Measurements from ENCODE around the genes IL17REL and PPP6R2.

- PRO-cap, 3 experiments = no peak in any of the 3 experiments
- RAMPAGE, long total RNA = no peak
- RRBS, 2 experiments = 2 to 9% methylated on average over 4 to 8 of the region's 25 CpGs
Measured at GRCh38 chr22:49670924-49671387, 156.7 kb downstream of the BRD1 start.

- PRO-cap, 3 experiments = no peak in any of the 3 experiments
- RAMPAGE, long total RNA = no peak
- RRBS, 2 experiments = 94% methylated on average over 3 of the region's 14 CpGs
Measured at GRCh38 chr22:49799203-49799713, 28.4 kb downstream of the BRD1 start.

GRCh38 chr22:49968695-49969626 is 8.4 kb downstream of the PIM3 start:
- PRO-cap, 3 experiments = no peak in any of the 3 experiments
- RAMPAGE, long total RNA = no peak
- RRBS, 2 experiments = 82% methylated on average over 3 of the region's 18 CpGs

DNA sequence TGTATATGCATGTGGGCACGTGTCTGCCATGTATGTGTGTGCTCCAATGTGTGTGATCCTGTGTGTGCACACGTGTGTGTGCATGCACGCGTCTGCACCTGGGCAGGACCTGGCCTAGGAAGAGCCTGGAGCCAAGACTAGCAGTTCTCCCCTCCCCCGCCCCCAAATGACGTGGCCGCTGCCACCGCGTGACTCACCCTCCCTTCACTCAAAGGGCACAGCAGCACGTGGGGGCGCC is 10.1 kb downstream of the PIM3 start:
- PRO-cap, 3 experiments = no peak in any of the 3 experiments
- RAMPAGE, long total RNA = no peak
- RRBS, 2 experiments = no CpG with 5 or more reads among the region's 11 CpGs

DNA sequence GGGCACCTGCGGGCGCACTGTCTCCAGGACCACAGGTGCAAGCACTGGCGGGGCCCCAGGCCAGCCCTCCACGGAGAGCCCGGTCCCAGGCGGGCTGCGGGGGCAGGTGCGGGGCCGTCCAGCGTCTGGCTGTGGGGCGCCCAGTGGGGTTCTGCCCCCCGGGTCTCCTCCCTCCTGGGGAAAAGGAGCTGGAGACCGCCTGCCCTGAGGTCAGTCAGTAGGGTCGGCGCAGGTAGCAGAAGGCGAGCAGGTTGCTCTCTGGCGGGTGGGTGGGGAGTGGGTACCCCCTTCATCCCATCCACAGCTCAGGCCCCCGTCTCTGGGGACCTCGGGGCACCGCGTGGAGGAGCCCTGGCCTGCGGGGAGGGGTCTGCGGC is 11.2 kb downstream of the PIM3 start:
- PRO-cap, 3 experiments = no peak in any of the 3 experiments
- RAMPAGE, long total RNA = no peak
- RRBS, 2 experiments = no CpG with 5 or more reads among the region's 23 CpGs

DNA sequence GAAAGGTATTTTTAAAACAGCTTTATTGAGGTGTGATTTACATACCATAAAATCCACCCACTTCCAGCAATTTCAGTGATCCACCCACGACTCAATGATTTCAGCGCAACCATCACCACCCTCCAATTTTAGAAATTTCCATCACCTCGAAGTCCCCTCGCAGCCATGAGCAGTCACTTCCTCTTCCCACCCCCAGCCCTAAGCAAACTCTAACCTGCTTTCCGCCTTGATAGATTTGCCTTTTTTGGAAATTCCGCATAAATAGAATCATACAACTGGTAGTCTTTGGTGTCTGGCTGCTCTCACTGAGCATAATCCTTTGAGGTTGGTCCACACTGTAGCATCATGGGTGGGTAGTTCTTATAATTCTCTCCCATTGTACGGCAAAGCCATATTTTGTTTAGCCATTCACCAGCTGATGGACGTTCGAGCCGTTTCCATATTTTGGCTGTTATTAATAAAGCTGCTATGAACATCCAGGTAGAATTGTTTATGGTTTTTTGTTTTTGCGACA is 15.9 kb downstream of the PIM3 start:
- PRO-cap, 3 experiments = no peak in any of the 3 experiments
- RAMPAGE, long total RNA = no peak
- RRBS, 2 experiments = no CpG with 5 or more reads among the region's 11 CpGs

GRCh38 chr22:50012474-50013040 is at the start of gene IL17REL:
Gene IL17REL (minus strand): TSS chr22:50012765.
- PRO-cap, 3 experiments = no peak in any of the 3 experiments
- RAMPAGE, long total RNA = no peak
- RRBS, 2 experiments = no CpG with 5 or more reads among the region's 18 CpGs

DNA sequence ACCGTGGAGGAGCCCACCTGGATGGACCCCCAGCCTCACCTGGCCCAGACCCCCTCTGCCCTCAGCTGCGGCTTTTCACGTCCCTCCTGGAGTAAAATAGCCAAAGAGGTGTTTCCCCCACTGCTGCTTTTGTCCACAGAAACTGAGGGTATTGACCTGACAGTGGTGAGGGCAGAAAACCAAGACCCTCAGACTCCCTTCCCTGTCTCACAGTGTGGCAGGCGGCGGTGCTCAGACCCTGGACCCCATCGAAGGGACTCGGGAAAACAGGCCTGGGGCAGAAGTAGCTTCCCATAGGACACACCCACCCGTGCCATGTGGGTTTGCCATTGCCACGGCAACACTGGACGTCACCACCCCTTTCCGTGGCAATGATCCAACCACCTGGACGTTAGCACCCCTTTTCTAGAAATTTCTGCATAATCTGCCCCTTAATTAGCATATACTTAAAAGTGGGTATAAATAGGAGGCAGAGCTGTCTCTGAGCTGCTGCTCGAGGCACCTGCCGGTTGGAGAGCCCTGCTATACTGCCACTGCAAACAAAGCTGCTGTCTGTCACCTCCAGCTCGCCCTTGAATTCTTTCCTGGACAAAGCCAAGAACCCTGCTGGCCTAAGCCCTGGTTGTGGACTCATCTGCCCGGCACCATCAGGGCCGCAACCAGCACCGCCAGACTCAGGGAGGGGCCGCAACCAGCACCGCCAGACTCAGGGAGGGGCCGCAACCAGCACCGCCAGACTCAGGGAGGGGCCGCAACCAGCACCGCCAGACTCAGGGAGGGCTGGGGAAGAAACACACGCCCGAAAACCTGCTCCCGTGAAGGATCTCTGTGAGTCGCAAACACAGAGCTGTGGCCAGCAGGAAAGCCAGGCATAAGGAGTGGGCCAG is 10.5 kb downstream of the MLC1 start:
- PRO-cap, 3 experiments = no peak in any of the 3 experiments
- RAMPAGE, long total RNA = no peak
- RRBS, 2 experiments = 24 to 40% methylated on average over 1 to 2 of the region's 28 CpGs

GRCh38 chr22:50115590-50115998 is 25.8 kb downstream of the MOV10L1 start:
- PRO-cap, 3 experiments = no peak in any of the 3 experiments
- RAMPAGE, long total RNA = no peak
- RRBS, 2 experiments = no CpG with 5 or more reads among the region's 10 CpGs

- PRO-cap, 3 experiments = no peak in any of the 3 experiments
- RAMPAGE, long total RNA = no peak
- RRBS, 2 experiments = no CpG with 5 or more reads among the region's 15 CpGs
Measured at GRCh38 chr22:50116997-50117679, 27.3 kb downstream of the MOV10L1 start.

DNA sequence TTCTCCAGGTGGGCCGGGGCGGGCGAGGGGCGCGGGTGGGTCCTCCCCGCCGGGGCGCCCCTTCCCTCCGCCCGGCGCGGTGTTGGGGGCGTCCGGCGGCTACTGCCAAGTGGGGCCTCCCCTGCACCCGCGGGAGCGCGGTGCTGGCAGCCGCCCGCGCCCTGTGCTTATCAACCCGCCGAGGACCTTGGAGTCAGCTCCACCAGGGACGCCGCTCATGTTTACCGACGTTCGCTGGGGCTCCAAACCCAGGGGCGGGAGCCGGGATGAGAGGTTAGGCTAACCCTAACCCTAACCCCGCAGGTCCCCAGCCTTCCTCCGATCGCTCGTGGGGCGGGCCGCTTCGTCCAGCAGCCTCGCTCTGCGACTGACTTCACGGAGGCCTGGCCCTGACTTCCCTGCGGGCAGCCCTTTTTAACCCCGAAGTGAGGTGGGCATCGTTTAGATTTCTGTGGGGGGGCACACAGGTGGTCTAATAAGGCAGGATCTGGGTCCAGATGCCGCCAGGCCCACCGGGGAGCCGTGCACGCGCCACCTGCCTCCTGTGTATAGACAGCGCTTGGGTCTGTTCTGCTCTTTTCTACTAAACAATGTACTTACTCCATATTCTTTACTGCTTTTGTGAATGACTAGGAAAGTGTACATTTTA is 896 bp downstream of the SELENOO start:
- PRO-cap, 3 experiments = no peak in any of the 3 experiments
- RAMPAGE, long total RNA = no peak
- RRBS, 2 experiments = 3 to 4% methylated on average over 7 of the region's 50 CpGs

- PRO-cap, 3 experiments = no peak in any of the 3 experiments
- RAMPAGE, long total RNA = no peak
- RRBS, 2 experiments = 60 to 64% methylated on average over 6 of the region's 23 CpGs
Measured at GRCh38 chr22:50209129-50209841, 8.5 kb downstream of the SELENOO start.

DNA sequence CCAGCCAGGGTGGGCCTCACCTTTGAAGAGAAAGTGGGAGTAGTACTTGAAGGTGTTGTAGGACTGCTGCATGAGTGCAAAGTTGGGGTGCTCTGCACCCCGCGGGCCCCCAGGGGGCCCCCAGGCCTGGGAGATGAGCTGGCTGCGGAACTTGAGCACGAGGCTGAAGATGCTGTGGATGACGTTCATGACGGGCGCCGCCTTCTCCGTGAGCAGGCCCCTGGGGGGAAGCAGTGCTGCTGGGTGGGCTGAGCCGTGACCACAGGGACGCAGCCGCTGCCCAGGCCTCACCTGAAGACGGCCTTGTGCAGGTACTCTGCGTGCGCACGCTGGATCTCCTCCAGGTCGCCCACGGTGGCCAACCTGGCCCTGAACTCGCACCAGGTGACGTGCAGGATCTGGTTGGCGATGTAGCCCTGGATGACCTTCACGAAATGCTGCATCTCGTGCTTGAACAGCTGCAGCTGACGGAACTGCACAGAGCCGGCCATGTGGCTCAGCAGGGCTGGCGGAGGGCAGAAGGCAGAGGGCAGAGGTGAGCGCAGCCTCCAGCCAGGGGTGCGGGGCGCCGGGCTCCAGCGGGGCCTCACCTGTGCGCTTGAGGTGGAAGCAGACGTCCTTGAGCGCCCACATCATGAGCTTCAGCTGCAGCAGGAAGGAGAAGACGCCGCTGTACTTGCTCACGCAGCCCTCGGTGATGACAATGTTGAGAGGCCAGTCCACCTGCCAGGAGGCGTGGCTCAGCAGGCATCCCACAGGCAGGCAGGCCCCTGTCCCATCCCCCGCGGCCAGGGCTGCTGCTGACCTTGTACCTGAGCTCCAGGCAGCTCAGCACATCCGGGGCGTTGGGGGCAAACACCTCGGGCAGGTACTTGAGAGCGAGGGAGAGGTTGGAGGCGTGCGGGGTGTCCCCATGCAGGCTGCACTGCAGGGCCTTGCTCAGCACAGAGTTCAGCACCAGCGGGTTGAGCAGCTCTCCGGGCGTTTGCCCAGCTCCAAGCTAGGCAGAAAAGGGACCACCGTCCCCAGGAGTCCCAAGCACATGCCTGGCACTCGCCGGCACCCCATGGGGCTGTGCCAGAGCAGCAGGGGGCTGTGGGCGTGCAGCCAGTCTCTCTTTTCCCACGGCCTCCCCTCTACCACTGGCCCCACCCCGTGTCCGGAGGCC is 17.5 kb downstream of the SELENOO start:
- PRO-cap, 3 experiments = no peak in any of the 3 experiments
- RAMPAGE, long total RNA = no peak
- RRBS, 2 experiments = 71 to 77% methylated on average over 11 to 14 of the region's 57 CpGs

DNA sequence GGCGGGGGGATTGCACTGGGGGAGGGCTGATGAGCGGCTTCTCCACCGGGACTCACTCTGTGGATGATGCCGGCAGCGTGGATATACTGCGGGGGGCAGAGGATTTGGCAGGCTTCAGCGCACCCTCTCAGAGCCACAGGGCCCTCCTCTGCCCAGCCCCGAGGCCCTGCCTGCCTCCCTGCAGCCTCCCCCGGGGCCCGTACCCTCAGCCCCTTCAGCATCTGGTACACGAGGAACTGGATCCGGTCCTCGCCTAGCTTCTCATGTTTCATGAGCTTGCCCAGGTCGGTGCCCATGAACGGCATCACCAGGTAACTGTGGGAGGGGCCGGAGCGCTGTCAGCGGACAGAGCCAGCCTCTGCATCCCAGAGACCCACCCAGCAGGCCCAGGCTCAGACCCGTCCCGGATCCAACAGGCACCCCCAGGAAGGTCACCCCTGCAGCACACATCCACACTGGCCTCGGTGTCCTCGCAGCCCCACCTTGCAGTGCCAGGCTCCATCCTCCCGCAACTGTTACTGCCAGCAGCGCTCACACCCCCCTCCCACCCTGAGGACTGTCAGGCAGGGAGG is 4.5 kb downstream of the MAPK12 start:
- PRO-cap, 3 experiments = no peak in any of the 3 experiments
- RAMPAGE, long total RNA = no peak
- RRBS, 2 experiments = 38 to 49% methylated on average over 14 to 15 of the region's 24 CpGs

DNA sequence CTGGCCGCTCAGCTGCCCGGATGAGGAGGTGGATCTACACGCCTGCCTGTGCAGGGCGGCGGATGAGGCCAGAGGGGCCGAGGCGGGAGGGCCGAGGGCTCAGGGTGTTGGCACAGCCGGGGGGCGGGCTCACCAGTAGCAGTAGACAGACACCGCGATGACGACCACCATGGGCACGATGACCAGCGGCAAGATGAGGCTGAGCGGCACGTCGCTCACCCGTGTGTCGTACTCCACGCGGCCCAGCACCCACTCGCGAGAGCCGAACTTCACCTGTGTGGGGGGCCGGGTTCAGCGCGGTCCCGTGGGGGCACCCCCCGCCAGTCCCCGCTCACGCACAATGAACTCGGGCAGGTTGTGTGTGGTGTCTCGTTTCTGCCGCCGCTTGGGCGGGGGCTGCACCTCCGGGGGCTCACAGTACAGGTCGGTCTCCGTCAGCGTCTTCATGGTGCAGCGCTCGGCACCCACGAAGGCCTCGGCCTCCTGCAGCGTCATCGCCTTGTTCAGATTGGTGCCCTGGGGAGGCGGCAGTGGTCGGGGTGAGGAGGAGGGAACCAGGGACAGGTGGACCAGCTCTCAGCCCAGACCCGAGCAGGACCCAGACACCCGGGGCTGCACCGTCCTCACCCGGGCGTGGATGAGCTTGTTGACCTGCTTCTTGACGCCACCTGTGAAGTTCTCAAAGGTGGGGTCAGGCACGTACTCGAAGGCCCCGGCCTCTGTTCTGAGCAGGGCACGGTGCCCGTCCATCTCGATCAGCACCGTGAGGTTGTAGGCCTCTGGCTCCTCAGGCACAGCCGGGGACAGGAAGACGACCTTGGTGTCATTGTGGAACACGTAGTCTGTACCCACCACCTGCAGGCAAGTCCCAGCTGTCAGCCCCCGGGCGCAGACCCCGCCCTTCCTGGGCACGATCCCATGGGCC is 11.3 kb upstream of the MAPK11 start:
- PRO-cap, 3 experiments = no peak in any of the 3 experiments
- RAMPAGE, long total RNA = no peak
- RRBS, 2 experiments = 60 to 66% methylated on average over 23 to 28 of the region's 69 CpGs

GRCh38 chr22:50282183-50282809 is 12.1 kb upstream of the MAPK11 start:
- PRO-cap, 3 experiments = no peak in any of the 3 experiments
- RAMPAGE, long total RNA = no peak
- RRBS, 2 experiments = no CpG with 5 or more reads among the region's 39 CpGs

GRCh38 chr22:50287753-50288324 is 17.7 kb upstream of the MAPK11 start:
- PRO-cap, 3 experiments = no peak in any of the 3 experiments
- RAMPAGE, long total RNA = no peak
- RRBS, 2 experiments = 93 to 95% methylated on average over 19 to 23 of the region's 35 CpGs

- PRO-cap, 3 experiments = peak in 1 of 3 experiments; most common plus-strand start chr22:50306009 (in 1); most common minus-strand start chr22:50305875 (in 1)
- RAMPAGE, long total RNA = no peak
- RRBS, 2 experiments = 7 to 8% methylated on average over 10 to 11 of the region's 38 CpGs
Measured at GRCh38 chr22:50305589-50306851, 1.4 kb downstream of the PLXNB2 start.

GRCh38 chr22:50342700-50344000 is at the start of gene PPP6R2:
Gene PPP6R2 (plus strand): TSS chr22:50343327.
- PRO-cap, 3 experiments = peak in 3 of 3 experiments; most common plus-strand start chr22:50343334 (in 2); most common minus-strand start chr22:50343184 (in 1)
- RAMPAGE, long total RNA = no peak
- RRBS, 2 experiments = 3% methylated on average over 56 of the region's 94 CpGs

- PRO-cap, 3 experiments = no peak in any of the 3 experiments
- RAMPAGE, long total RNA = no peak
- RRBS, 2 experiments = no CpG with 5 or more reads among the region's 25 CpGs
Measured at GRCh38 chr22:50367487-50368317, 24.6 kb downstream of the PPP6R2 start.